ENCODE results near the gene DOCK9.

GRCh38 chr13:98447269-98447951 lies 129.5 kb downstream of the STK24 start:
- PRO-cap = no peak
- RAMPAGE, long total RNA, 4 experiments = no peak in any of the 4 experiments

DNA sequence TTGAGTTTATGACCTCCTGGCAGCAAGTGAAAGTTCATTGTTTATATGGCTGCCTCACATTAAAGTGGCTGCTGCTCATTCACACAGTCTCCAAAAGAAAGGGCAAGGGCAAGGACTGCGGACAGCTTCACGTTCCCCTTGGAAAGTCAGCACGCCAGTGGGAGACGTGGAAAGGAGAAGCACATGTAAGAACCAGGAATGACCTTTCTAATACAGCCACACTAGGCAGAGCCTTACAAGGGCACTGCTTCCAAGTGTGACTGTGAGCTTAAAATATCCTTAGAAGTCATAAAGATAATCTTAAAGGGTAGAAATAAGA lies 73.5 kb downstream of the STK24 start:
- PRO-cap = no peak
- RAMPAGE, long total RNA, 4 experiments = no peak in any of the 4 experiments

DNA sequence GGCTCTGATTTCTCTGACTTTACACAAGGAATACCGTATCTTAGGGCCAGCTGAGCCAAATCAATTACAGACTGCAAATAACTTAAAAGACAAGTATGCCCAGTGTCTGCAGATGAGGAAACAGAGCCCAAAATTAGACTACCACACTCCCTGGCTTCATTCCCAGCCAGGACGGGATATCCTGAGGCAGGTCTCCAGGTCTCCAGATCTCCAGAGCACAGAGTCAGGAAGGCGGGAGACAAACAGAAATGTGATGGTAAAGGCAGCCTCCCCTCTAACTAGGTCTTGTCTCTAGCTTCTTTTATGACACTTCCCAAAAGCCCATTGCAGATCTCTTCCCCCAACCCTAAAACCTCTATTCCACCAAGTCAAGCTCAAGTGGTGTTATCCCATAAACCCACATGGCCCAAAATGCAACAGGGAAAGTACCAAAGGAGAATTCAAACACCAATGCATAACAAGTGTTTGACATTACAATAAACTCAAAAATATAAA lies 69.3 kb downstream of the STK24 start:
- PRO-cap = no peak
- RAMPAGE, long total RNA, 4 experiments = no peak in any of the 4 experiments

GRCh38 chr13:98508713-98508978 lies 68.3 kb downstream of the STK24 start:
- PRO-cap = no peak
- RAMPAGE, long total RNA, 4 experiments = no peak in any of the 4 experiments

GRCh38 chr13:98518959-98519604 lies 57.8 kb downstream of the STK24 start:
- PRO-cap = no peak
- RAMPAGE, long total RNA, 4 experiments = start-site peak on the minus strand in 2 of 4 experiments, at chr13:98519350-98519435 at its widest, 21 to 46 reads per replicate

GRCh38 chr13:98525411-98525829 lies 51.5 kb downstream of the STK24 start:
- PRO-cap = no peak
- RAMPAGE, long total RNA, 4 experiments = no peak in any of the 4 experiments

DNA sequence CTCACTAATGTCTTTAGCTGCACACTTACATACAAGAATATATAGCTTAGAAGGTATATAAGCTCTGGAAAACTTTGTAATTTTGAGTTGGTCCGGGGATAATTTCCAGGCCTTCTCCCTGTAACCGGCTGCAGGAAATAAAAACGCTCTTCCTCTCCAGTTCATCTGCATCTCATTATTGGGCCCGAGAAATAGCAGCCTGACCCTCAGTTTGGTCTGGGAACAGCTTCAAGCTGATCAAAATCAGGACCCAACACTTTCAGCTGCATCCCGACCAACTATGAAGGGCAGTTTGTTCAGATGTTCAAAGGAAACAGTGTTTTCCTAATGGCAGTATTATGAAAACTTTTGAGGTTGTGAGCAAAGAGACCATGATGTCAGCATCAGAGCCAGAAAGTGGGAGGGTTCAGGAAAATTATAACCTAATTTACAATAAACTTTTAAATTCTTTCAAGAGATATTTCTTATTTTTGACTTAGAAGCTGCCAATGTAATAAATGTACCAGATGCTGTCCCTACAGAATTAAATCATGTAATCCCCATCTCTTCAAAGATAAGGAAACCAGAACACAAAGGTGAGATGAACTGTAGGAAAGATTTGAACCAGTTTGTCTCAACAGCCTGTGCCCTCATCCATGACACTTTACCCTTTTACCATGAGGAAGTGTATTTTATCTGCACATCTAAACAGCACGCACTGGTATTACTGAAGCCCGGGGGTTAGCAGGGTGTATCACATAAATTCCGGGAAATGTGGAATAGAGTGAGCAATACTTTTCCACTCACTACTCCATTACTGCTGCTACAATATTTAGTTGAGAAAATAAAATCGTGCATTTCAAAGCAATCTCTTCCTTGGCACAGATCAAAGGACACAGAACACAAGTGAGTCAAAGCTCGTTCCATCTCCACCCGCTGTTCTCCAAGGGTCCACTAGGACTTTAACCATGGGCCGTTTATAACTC lies 35.5 kb downstream of the STK24 start:
- PRO-cap = no peak
- RAMPAGE, long total RNA, 4 experiments = start-site peak on the minus strand in 1 of 4 experiments, centred at positions 308 to 403 of the sequence, 6 to 11 reads per replicate

- PRO-cap = no peak
- RAMPAGE, long total RNA, 4 experiments = no peak in any of the 4 experiments
Observed at GRCh38 chr13:98542091-98542815, 34.7 kb downstream of the STK24 start.

GRCh38 chr13:98977639-98978718 lies at the start of gene DOCK9:
Gene DOCK9, minus strand, starts transcription at chr13:98978064.
- PRO-cap = bidirectional peak, plus-strand start at chr13:98978202, minus-strand start at chr13:98978064
- RAMPAGE, long total RNA, 4 experiments = start-site peak on the minus strand in 2 of 4 experiments, at chr13:98978042-98978064 at its widest, 25 to 65 reads per replicate

DNA sequence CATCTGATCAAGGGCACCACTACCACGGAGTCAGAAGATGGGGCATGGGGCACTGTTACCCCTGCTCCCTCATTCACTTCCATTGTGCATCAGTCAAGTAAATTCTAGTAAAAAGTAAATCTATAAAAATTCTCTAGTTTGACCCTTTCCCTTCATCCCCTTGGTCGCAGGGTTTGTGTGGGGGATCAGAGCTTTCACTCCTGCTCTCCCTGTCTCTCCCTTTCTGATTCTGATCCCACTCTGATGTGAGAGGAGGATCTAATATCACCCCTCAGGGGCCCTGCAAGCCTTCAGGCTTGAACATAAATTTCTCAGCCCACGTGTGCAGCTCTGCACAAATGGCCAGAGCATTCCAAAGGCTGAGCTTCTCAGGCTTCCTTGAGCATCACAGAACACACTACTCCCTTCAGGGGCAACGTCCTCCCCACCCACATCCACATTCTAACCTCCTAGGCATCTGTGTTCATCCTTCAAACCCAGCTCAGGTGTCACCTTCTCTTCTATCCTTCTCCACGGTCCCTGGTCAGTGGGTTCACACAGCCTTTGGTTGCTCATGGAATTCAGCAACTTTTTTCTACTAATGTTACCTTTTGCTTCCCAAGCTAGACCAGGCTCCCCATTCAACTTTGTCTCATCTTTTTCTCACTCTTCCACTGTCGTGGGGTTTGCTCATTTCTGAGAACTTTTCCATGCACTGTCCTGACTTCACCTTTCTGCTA lies 24.3 kb upstream of the DOCK9 start:
- PRO-cap = no peak
- RAMPAGE, long total RNA, 4 experiments = start-site peak on the minus strand in 1 of 4 experiments, centred at position 566 of the sequence, 11 reads per replicate

- PRO-cap = no peak
- RAMPAGE, long total RNA, 4 experiments = no peak in any of the 4 experiments
Observed at GRCh38 chr13:99116811-99117230, 83.8 kb upstream of the UBAC2 start.

- PRO-cap = no peak
- RAMPAGE, long total RNA, 4 experiments = start-site peak on the plus strand in 2 of 4 experiments, at chr13:99205896-99206151 at its widest, 5 to 7 reads per replicate
Observed at GRCh38 chr13:99205735-99206422, 5.2 kb downstream of the UBAC2 start.

- PRO-cap = no peak
- RAMPAGE, long total RNA, 4 experiments = no peak in any of the 4 experiments
Observed at GRCh38 chr13:99214260-99214801, 13.7 kb downstream of the UBAC2 start.

DNA sequence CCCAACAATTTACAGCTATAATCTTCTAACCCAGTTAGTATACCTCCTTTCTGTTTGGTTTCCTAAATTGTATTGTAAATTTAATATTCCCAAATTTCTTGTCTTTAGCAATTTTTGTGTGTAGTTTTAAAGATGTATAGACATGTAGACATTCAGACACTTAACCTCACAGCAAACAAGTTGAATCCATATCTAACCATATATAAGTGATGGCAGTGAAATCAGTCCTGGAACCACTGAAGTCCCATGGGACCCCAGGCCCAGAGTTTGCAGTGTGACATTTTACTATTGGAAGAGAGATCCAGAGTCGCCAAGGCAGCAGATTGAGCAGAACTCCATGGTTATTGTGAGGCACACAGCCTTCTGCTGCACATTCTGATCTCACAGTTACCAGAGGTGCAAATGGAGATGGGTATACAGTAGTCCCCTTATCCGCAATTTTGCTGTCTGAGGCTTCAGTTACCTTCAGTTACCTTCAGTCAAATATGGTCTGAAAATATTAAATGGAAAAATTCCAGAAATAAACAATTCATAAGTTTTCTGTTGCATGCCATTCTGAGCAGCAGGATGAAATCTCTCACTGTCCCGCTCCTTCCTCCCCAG lies 3.4 kb upstream of the GPR18 start:
- PRO-cap = no peak
- RAMPAGE, long total RNA, 4 experiments = start-site peak on the plus strand in 1 of 4 experiments, centred at position 473 of the sequence, 5 reads per replicate

GRCh38 chr13:99282405-99283160 lies 24.4 kb upstream of the GPR18 start:
- PRO-cap = unidirectional peak, minus-strand start at chr13:99282637
- RAMPAGE, long total RNA, 4 experiments = no peak in any of the 4 experiments

DNA sequence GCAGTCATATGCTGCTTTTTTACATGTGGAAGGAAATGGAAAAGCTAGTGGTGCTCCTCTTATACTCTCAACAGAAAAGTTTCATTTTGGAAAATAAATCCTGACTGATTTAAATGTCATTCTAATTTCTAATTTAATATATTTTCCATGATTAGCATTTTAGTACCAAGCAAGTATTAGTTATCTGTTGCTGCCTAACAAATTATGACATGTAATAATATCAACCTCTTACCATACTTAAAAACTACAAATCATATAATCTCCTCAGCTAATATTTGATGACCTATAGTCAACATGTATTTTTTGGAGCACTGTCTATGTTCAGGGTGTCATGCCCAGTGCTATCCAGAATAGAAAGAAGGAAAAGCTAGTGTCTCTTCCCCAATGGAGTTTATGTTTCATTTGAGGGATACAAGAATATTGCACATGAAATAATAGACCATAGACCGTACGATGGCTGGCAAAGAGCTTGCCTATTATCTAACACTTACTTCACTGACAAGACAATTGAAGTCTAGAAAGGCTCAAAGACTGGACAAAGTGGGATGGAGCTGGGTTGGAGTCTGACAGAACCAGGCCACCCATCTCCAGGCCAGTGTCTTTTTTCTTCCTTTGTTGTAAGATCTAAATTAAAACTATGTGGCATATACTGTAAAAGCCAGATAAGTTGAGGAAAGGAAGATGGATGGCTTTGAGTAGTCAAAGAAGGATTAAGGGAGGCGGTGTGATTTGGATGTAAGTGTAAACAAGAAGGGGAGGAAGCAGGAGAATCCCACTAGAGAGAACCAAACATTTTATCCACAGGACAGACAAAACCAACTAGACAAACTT lies 18.4 kb downstream of the GPR183 start:
- PRO-cap = no peak
- RAMPAGE, long total RNA, 4 experiments = start-site peak on the plus strand in 2 of 4 experiments, centred at positions 261 to 731 of the sequence, 5 to 14 reads per replicate

GRCh38 chr13:99357749-99358455 lies 50.7 kb upstream of the GPR183 start:
- PRO-cap = no peak
- RAMPAGE, long total RNA, 4 experiments = start-site peak on the plus strand in 2 of 4 experiments, at chr13:99357983-99358055 at its widest, 7 to 19 reads per replicate

- PRO-cap = bidirectional peak, plus-strand start at chr13:99367259, minus-strand start at chr13:99367203
- RAMPAGE, long total RNA, 4 experiments = no peak in any of the 4 experiments
Observed at GRCh38 chr13:99366964-99367510, 59.8 kb upstream of the GPR183 start.

DNA sequence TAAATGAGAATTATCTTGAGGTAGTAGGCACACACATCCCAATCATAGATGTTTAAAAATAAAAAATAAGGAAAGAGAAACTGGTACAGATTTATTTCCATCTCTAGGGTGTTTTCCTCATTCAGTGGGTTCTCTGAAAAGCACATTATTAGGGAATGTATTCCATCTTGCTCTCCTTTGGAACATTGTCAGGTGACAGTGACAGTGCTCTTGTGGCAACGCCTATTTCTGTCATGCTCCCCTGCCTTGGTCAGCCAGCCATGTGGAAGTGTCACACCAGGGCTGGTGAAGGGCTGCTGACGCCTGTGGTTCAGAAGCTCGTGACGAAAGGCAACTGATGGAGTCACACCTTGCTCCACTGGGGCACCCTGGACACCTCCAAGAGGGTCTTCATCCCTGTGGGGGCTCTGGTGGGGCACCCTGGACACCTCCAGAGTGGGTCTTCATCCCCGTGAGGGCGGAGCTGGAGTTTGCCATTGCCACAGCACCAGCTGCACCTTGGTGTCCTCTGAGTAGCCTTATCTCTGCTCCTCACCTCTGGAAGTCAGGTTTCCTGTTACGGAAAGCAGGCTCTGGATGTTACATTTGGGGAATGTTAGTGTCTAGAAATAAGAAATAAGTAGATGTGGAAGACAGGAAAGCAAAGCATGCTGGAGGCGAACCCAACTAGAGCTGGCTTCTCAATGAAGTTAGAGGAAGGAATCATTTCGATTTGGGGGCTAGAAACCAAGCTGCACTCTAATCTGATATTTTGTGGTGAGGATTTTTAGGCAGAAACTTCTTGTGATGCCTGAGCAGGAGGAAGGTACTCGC lies 69.0 kb upstream of the GPR183 start:
- PRO-cap = unidirectional peak, plus-strand start at position 313 of the sequence
- RAMPAGE, long total RNA, 4 experiments = no peak in any of the 4 experiments

- PRO-cap = no peak
- RAMPAGE, long total RNA, 4 experiments = no peak in any of the 4 experiments
Observed at GRCh38 chr13:99403246-99403739, 96.1 kb upstream of the GPR183 start.